Neuron (in vitro differentiated cells): ENCODE results near the gene HAO1.

GRCh38 chr20:5570306-5570993 is 40.4 kb downstream of the GPCPD1 start:
- PRO-cap, result no peak

DNA sequence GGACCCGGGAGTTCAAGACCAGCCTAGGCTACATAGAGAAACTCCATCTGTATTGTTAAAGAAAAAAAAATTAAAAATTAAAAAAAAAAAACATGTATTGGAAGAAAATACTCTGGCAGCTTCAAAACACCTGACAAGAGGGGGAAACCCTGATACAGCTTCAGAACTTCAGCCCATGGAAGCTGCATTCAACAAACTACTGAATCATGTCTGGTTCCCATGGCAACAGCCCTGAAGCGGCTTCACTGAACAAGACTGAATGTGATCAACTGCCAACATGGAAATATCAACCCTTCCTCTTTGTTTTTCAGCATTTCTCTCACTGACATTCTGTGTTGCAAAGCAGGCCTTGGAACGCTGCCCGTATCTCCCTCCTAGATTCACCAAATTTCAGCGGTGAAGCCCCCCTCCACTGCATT is 48.1 kb upstream of the GPCPD1 start:
- PRO-cap, result no peak

DNA sequence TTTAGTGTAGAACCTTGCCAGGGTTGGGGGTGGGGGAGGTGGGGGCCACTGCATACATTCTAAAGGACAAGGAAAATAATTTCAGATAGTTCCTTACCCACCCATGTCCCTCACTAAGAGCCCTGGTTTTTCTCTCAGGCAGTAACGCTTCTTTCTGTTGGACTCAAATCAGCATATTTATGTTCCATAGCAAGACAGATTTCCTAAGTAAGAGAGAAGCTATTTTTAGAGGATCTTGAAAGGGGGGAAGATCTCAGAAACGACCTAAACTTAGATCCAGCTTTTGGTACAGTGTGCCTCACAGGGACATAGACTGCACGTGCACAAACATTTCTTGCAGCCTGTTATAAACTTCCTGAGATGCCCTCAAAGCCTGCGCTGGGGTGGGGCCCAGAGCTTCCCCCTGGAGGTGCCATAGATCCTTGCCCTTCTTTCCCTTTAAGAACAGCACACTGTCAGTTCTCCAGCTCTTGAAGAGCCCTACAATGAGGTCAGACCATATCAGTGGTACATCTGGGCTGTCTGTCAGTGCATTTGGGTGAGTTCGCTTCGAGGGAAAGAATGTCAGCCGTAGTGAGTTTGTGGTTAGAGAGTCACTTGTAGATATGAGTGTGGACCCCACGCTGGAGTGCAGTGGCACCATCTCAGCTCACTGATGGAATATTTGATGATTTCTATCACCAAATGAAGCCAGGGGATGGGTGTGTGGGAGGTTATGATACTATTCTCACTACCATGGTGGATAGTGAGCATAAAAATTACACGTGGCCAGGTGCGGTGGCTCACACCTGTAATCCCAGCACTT is 48.7 kb upstream of the GPCPD1 start:
- PRO-cap, result no peak

DNA sequence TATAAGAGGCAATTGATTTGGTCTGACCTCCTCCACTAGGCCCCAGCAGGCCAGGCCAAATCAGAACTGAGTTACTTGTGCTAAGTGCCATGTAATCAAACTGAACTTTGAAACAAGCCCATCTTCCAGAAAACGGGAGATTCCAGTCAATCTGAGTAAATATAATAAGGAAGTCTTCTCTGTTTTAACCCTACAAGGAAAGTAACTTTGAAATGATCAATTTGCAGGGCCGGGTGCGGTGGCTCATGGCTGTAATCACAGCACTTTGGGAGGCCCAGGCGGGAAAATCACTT is 2.0 kb upstream of the SHLD1 start:
- PRO-cap, result no peak

- PRO-cap, result no peak
These were observed 63.0 kb upstream of the CHGB start for GRCh38 chr20:5848413-5848612.

DNA sequence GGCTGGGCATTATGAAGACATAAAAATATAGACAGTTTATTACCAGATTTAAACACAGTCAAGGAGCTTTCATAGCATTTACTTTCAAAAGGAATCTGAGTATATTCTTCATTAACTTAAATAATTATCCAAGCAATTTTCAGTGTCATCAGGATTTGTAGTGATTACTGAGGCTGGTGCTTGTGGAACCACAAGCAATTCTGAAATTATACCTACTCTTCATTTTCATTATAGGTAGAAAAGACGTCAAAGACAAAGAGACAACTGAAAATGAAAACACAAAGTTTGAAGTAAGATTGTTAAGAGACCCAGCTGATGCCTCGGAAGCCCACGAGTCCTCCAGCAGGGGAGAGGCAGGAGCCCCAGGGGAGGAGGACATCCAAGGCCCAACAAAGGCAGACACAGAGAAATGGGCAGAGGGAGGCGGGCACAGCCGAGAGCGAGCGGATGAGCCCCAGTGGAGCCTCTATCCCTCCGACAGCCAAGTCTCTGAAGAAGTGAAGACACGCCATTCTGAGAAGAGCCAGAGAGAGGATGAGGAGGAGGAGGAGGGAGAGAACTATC is 10.9 kb downstream of the CHGB start:
- PRO-cap, result no peak

- PRO-cap, result no peak
These were observed 3.2 kb downstream of the TRMT6 start for GRCh38 chr20:5947098-5947646.

- PRO-cap, result no peak
These were observed 6.2 kb downstream of the CRLS1 start for GRCh38 chr20:6011834-6012874.

DNA sequence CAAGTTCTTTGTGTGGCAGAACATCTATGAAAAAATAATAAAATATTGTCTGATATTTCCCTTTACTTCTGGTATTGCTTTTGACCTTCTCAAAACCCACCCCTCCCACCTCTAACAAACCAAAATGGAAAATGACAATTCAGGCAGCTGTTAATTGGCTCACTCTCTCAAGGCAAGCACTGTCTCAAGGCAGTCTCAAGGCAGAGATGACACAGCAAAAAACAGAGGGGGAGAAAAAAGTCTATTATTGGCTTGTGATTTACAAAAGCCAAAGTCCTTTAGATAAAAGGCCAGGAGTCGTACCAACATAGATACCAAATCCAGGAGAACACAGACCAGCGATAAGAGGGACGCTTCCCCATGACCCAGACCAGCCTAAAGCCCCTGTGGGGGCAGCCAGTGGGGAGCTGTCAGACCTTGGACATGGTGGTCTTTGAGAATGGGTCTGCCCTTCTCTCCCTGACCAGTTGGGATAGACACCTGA is 22.0 kb upstream of the LRRN4 start:
- PRO-cap, result no peak

DNA sequence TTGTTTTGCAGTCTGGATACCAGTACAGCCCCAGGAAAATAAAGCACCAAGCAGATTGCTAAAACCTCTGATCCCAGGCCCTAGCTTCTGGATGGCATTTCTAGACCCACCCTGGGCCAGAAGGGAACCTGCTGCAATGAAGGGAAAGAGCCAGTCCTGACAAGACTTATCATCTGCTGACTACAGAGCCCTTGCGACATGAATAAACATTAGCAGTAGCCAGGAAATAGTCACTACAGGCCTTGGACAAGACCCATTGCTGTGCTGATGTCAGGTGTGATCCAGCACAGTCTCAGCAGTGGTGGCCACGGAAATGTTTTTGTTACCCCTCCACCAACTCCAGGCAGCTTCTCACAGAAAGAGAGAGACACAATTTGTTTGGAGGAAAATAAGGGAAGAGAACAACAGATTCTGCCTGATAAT is 399.3 kb downstream of the HAO1 start:
- PRO-cap, result no peak

DNA sequence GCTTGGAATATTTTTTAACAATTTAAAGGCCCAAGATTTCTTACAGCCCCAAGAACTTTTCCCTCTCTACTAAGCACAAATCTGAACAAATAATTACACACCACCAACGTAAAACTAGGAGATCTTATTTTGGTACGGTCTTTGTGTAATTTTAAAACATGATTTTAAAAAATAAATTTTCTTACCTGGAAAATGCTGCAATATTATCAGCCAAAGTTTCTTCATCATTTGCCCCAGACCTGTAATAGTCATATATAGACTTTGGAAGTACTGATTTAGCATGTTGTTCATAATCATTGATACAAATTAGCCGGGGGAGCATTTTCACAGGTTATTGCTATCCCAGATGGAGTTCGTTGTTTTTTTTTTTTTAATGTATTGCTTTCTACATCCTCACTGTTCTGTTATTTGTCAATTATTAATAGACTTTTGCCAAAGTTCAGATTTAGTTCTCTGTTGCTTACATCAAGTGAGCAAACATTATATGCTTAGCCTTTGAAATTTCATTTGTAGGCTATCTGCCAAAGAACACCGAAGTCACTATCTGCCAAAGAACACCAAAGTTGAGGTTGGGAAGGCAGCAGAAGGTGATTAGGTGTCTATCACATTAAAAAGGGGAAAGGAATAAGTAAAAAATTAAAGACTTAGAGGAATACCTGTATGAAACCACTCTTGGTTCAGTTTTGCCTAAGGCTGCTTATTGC is at the start of gene HAO1:
Gene HAO1, minus strand, starts transcription at position 358 of the 704 bp plus-strand sequence.
- PRO-cap, result no peak

DNA sequence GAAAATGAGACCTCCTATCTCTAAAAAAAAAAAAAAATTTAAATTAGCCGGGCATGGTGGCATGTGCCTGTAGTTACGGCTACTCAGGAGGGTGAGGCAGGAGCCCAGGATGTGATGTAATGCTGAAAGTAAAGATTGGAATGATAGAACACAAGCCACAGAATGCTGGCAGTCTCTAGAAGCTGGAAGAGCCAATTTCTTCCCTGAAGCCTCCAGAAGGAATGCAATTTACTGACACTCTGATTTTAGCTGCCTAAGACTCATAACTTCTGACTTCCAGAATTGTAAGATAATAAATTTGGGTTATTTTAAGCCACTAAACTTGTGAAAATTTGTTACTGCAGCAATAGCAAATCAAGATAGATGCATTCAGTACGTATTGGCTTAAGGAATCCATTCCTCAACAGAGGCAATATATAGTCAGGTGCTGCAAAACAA is 27.3 kb upstream of the HAO1 start:
- PRO-cap, result no peak

DNA sequence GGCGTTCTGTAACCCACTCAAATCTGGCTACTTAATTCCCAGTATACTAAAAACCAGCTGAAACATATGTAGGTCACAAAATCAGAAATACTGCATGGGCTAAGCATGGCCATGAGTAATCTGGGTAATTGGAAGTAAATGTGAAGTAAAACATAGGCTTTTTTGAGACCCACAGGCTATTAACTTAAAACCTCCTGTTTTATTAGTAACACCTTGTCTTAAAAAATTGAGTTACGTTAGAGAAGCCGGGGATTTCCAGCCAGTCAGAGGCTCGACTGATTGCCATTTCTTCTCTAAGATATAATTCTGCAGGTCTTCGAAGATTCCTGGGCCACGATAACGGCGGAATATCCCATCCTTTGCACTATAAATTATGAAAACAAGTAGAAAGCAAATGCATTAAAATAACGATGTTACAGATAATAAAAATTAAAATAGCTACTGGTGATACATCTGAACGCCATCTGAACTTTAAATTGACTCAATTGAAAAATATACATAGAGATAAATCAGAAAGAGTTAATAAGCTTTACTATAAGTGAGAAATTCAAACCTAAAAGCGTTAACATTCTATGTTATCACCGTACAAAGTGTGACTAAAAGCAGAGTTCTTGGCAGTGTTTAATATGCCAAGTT is 19.9 kb downstream of the TMX4 start:
- PRO-cap, result no peak

GRCh38 chr20:8018764-8019332 is 713 bp downstream of the TMX4 start:
- PRO-cap, result bidirectional peak, plus-strand start at chr20:8019184, minus-strand start at chr20:8019738

- PRO-cap, result no peak
These were observed 19.3 kb downstream of the PLCB1 start for GRCh38 chr20:8151241-8151891.

DNA sequence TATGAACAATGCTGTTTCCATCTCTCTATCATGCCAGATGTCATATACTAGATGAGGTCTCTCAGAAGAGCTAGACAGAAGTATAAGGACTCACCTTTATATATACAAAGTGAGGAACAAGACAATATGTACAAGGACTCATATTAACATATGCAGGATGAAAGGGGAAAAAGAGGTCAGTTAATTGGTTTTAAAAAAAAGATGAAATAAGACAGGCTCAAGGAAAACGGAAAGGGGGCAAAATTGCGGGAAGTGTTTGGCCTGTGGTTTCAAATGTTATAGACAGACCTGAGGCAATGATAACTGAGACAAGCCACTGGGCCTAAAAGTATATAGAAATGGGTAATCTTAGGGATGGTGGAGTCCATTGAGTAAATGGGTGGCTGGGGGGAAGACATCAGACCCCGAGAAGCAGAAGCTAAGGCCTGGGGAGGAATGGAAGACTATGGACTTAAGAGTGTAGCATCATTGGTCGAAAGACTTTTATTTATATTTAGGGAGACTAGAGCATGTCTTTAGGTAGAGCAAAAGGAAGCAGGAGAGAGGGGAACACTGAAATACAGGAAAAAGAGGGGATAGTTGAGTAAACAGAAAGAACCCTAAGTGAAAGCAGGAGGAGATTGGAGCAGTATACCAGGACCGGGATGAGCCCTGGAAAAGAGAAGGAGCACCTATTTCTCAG is 106.6 kb downstream of the PLCB1 start:
- PRO-cap, result no peak

DNA sequence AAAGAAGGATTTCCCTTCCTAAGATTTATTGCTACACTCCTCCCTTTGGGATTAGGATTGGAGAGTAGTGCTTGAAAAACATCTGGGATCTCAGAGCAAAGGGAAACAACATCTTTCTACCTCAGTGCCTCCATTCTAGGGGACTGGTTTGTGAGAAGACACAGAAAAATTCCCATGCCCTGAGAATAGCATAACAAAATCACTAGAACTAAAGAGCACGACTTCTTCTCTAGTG is 135.3 kb upstream of the PLCB4 start:
- PRO-cap, result no peak

- PRO-cap, result no peak
These were observed 38.8 kb downstream of the PLCB4 start for GRCh38 chr20:9107473-9108352.

DNA sequence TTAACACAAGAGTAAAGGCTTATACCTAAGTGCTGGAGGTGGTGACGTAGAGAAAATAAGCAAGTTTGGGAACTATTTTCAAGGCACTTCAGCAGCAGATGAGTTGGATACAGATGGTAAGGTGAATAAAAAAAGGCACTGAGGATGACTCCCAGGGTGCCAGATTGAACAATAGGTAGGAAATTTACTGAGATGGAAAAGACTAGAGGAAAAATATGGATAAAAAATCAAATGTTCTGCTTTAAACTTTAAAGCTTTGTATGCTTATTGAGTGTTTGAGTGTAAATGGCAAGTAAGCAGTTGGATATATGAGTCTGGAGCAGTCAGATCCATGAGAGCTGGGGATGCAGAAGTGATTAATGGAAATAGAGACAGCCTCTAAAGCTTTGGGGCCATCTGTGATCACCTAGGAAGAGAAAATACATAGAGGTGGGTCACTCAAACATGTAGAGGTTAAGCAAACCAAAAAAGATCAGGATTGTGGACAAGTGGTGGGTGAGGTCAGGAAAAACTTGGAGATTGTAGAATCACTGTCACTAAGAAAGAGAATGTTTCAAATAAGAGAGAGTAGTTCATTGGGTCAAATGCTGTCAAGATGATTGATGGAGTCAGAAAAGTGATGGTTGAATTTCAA is 165.2 kb downstream of the PLCB4 start:
- PRO-cap, result no peak

DNA sequence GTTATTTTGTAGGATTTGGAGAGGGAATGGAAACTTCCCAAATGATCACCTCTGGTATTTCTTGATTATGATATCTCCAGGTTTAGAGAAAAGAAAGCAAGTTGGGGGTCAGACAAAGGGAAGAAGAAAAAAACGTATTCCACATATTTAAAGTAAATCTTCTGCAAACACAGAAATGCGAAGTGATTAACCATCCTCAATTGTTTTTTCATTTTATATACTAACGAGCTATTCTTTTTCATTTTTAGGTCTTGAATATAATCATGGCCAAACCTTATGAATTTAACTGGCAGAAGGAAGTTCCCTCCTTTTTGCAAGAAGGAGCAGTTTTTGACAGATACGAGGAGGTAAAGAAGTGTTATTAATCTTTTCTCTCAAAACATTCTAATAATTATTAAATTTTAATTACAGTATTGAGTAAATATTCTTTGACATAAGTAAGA is 206.8 kb upstream of the LAMP5 start:
- PRO-cap, result no peak